ENCODE measurements around a stretch of chr6.

DNA sequence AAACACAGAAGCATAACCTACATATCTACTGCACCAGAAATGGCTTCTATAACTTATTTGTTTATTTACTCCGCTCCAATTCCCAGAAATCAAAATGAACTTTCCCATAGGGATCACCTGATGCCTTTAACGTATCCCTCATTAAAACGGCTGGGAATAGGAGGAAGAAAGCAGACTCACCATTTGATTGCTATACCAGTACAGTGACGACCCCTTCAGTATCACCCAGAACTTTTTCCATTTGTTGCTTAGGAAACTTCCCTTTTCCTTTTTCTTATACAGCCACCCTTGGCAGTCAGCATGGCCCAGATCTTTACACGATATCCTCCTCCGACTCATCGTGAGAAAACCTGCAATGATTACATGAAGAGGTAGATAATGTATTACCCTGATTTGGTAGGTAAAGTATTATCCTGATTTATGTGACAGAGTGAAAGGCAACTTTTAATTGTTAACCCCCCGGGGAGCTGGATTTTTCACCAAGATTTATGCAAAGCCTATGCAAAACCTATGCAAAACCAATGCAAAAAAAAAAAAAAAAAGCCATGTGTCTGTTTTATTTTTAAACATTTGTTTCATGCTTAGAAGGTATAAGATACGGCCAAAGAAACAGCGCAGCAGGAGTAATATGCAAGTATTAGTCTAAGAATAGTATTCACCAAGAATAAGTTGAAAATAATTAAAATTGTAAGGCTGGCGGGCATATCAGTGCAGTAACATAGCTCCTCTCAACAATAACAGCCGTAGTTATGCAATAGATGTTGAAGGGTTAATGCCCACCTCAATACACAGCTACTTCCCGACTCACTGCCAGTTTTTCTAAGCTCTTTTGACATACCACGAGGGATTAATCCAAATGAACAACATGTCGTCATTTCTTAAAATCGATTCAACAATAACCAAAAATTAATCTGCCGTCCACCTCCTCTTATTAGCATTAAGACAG lies 109.9 kb downstream of the IPCEF1 start:
- PRO-cap = no peak

DNA sequence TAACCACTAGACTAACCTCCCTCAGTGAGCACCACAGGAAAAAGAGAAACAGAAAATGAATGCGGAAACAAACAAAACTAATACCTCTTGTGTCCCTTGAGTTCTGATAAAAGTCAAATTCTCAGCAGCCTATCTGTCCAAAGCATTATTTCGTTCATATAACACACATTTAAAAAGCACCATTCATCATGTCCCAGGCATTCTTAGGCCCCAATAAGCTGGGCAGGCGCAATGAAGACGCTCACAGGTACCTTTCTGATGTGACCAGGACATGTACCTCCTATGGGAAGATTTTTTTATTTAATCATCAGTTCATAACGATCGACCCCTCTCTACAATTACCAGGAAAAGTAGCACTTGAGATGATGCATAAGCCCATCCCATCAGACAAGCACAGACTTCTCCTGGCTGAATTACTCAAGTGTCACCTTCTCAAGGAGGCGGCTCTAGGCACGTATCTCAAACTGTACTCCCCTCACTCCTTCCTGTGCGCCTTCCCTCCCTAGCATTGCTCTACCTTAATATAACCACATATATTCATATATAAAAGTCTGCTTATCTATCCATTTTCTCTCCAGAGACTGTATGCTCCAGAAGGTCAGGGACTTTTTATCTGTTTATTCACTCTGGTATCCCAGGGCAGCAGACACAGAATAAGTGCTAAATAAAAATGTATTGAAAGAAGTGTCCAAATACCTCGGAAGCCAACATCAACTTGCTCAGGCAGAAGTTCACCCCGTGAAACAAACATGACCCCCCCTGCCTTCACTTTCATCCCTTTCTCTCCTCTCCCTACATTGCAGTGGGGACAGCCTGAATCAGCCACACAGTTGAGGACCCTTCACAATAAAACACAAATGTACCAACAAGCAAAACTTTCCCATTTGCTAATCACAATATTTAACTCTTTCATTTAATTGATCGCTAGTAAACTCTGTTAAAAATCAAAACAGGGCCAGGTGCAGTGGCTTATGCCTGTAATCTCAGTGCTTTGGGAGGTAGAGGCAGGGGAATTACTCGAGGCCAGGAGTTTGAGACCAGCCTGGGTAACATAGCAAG lies 71.5 kb downstream of the CNKSR3 start:
- PRO-cap = no peak

DNA sequence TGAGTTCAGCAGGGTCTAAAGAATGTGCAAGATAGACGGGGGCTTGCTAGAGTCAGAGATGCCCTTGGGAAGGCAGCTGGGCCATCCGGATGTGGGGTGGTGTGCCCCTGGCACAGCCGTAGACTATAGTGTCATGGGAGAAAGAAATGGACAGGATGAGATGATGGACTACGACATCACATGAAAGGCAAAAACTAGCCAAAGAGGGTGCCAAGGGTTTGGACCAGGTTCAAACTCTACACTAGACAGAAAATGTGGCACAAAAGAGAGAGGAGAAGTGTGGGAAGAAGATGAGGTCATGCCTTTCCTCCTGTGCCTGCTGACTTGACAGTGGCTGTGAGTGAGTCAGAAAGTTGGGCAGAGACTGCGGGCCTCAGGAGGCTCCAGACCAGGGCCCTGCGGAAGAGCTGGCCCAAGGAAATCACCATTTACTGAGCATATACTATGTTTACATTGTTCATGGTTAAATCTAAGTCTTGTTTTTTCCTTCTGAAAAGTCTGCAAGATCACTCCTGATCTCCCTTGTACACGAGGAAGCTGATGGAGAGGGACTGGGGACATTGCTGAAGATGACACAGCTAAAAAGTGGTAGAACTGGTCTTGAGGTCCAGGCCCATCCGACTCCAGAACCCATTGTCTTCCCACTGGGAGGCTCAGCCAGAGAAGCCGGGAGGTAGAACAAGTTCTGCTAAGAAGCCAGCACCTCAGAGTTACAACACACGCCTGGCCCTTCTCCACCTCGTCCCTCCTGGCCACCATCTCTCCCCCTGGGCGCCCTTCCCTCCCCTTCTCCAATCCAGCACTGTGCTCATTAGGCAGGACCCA lies 35.7 kb downstream of the CNKSR3 start:
- PRO-cap = no peak

DNA sequence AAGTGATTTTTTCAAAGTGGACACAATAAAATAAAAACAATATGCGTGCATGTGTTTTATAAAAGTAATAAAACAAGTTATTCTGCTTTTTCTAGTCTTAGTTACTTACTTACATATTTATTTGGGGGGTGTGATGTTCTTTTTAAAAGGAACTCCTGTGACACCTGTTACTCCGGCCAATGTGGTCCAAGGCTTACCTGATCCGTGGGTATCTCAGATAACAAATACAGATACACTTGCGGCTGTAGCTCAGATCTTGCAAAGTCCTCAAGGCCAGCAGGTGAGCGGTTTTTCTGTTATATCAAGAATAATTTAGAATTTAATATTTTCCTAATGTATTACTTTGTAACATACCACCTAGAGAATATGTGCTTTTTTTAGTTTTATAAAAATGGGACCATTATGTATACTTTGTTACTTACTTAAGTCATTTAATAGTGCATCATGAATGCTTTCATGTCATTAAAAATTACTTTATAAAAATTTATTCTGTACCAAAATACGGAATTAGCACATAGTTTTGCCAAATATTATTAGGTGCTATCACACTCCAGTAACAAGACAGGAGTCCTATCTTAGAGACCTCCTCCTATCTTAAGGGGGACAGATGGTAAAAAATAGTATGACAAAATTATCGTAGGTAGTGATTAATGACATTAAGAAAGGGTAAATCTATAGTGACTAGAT lies 61.8 kb downstream of the SCAF8 start:
- PRO-cap = no peak

DNA sequence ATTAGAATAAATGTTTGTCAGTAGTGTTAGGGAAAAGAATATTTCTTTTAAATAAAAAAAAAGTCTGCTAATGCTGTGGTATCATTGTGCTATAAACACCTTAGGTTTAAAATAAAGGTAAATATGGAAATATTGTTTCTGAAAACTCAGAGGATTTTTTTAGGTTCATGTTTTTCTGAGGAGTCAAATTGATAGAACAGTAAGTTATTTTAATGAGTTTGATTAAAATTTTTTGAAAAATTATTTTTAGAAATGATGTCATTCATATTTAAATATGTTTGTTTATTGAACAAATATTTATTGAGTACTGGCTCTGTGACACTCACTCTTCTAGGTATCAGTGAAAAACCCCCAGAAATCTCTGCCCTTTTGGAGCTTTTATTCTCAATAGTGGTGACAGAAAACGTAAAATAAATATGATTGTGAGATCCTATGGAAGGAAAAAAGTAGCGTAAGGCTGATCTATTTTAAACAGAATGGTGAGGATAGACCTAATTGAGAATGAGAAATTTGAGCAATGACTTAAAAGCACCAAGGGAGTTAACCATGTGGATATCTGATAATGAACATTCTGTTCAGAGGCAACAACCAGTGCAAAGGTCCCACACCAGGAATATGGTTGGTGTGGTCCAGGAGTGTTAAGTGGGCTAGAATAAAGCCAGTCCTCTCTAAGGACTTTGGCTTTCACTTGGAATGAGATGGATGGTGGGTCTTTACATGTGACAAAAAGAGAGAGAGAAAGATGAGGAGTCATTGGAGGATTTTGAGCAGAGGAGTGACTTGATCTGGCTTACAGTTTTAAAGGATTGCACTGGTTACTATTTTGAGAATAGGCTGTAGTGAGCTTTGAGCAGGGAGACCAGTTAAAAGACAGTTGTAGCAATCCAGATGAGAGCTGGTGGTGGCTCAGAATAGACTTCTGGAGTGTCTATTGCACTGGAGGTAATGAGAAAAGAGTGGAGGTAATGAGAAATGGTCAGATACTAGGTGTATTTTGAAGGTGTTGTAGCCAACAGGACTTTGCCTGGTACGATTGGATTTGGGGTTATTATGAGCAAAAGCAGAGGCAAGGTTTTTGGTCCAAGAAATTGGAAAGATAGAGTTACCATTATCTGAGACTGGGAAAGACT lies 89.7 kb downstream of the SCAF8 start:
- PRO-cap = no peak

DNA sequence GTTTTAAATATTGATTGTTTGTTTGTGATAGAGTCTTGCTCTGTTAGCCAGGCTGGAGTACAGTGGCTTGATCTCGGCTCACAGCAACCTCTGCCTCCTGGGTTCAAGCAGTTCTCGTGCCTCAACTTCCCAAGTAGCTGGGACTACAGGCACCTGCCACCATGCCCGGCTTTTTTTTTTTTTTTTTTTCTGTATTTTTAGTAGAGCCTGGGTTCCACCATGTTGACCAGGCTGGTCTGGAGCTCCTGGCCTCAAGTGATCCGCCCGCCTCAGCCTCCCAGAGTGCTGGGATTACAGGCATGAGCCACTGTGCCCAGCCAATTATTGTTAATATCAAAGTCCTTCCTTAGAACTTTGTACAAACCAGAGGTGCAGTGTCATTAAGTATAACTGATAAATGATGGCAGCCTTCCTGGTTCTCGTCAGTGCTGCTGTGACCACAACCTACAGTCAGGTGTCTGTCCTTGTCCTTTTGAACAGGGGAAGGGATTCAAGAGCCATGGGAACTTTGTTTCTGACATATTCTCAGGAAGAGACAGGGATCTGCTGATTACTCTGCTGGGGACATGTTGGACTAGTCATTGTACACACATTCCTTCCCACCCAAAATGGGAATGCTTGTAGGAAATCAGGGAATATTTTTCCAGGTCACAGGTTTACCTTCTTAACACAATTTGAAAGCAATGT lies 103.3 kb upstream of the TIAM2 start:
- PRO-cap = unidirectional peak, plus-strand start at position 422 of the sequence

GRCh38 chr6:155216574-155217234 lies 47.1 kb upstream of the CLDN20 start:
- PRO-cap = no peak

DNA sequence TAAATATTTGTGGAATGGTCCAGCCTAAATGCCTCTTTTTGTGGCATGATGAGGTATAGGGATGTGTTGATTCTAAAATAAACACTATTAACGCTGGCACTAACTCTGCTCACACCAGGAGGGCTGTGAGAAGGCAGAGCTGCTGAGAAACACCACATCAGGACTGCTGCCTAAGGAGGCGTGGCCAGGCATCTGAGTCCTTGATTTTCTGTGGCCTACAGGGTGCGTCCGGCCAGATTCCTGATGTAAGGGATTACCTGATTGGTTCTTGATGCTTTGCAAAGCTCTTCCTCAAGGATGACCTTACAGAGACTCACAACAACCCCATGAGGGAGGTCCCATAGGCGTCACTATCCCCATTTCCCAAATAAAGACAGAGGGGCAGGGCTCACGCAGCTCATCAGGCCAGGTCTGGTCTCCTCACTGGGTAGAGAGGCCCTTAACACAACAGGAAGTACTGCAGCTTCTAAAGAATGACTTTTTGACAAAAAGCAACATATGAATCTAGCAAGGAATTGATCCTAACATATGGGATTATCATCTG lies 219.6 kb upstream of the ARID1B start:
- PRO-cap = no peak

- PRO-cap = no peak
These were observed 3.6 kb upstream of the ARID1B start for GRCh38 chr6:156773583-156773904.

DNA sequence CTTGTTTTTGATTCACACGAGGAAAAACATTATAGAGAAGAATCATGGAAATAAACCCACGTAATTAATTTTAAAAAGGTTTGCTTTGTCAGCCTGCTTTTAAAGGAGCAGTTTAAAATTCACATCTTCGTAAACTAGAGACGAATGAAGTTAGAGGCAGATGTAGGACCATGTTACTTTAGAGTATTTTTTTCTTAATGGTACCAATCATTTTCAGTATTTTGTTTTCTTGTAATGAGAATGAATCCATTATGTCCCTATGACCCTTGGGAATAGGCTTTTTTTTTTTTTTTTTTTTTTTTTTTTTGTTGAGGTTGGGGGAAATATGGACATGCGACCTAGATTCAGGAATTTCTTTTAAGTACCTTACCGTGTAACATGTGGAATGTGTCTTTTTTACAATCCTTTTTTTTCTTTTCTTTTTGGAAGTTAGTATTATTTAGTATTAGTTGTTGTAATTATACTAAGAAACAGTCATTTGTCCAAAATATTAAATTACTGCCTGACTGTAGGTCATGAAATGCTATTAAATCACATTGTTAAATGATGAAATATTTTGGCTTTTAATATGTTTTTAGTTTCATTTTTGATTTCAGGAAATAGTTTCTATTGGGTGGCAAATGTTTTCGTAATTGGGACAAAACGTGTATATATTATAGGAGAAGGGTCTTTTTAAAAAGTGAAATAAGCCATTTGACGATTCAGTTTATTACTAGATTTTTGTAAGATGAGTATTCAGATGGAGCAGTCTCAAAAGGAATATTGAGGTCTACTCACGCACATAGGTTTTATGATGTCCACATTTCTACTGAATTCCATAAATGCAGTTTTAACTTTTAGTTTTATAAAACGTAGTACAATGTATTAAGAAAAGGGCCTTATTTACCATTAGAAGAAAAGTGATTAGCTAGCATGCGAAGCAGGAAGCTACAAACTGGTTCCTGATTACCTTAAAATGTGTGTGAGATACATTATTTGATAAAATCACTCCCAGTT lies 4.8 kb downstream of the ARID1B start:
- PRO-cap = no peak

DNA sequence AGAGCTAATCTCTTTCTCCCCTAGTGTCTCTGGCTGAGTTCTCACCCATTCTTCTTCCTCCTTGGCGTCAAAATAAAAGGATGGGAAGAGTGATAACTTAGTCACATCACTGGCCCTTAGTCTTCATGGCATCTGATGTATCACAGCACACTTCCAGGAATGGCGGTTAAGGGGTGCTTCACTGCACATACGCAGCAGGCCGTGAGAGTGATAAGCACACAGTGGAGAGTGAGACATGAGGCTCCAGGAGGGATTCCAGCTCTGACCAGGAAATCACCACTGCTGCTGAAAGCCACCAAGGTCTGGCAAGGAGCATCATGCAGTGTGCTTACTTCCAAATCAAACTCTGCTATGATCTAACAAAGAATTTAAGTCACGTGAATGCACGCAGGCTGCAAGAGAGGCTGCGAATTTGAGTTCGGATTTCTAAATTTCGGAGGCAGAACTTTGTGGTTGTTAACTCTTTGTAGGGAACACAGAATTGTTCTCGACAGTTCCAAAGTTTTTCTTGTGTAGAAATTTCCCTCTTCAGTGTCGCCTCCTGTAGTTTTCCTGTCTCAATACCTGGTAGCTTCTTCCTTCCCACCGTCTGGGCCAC lies 62.5 kb downstream of the ARID1B start:
- PRO-cap = no peak

DNA sequence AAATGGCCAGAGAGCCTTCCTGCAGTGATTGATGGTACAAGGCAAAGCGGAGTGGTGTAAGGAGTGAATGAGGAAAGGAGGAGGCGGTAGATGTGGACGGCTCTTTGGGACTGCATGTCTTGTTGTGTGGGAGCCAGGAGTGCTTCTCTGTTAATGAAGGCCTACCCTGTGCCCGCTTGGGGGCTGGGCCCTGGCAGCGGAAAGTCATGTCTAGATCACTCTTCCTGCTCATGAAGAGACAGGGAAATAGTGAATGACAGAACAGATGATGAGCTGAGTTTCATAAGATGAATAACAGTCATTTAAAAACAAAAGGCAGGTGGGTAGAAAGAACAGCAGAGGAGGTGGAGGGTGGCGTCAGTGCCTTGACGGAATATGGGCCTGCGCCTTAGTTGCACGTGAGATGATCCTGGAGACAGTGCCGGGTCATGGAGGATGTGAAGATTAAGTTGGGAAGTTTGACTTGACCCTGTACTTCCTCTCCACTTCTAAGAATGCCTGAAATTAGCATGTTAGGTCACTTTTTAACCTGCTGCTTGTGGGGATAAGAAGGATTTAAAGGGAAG lies 85.5 kb downstream of the ARID1B start:
- PRO-cap = no peak

- PRO-cap = no peak
These were observed 160.2 kb downstream of the ARID1B start for GRCh38 chr6:156937294-156937873.

GRCh38 chr6:156953207-156954118 lies 176.3 kb downstream of the ARID1B start:
- PRO-cap = no peak

- PRO-cap = no peak
These were observed 272.6 kb downstream of the TMEM242 start for GRCh38 chr6:157050641-157051280.

GRCh38 chr6:157086426-157087141 lies 236.7 kb downstream of the TMEM242 start:
- PRO-cap = no peak

GRCh38 chr6:157144272-157145087 lies 178.8 kb downstream of the TMEM242 start:
- PRO-cap = no peak

- PRO-cap = no peak
These were observed 140.4 kb downstream of the TMEM242 start for GRCh38 chr6:157182925-157183376.

GRCh38 chr6:157216742-157217214 lies 106.5 kb downstream of the TMEM242 start:
- PRO-cap = no peak

- PRO-cap = no peak
These were observed 97.6 kb downstream of the TMEM242 start for GRCh38 chr6:157225797-157225996.

Measured in duodenum (tissue), 1 donor.